ENCODE results near the genes KDELR3, NPTXR and APOBEC3A.

DNA sequence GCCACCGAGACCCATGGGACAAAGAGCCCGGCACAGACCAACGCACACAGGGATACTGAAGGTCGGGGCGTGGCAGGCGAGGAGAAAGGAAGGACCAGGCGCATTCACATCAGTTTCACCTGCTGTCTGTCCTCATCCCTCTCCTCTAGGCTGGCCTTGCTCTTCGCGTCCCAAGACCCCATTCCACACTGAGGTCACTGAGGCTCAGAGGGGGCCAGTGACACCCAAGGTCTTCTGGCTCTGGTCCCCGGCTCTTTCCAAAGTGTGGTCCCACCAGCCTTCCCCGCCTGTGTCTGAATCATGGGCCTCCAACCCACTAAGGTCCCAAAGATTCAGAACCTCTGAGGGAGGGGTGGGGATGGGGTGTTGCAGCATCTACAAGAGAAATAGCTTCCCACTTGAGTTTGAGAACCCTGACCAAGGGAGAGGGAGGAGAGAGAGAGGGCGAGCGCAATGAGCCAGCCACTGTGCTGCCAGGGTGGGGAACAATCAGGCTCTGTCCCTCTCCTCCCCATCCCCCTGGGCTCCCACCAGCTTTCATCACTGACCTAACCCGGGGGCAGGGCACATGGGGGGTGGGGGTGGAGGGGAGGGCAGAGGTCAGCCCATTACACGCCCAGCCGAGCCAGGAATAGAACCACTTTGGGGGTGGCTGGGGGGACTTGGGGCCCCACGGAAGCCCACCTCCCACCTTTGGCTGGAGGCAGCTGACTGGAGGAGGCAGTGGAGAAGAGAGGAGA is 7.1 kb upstream of the PICK1 start:
- PRO-cap = no peak
- RAMPAGE, long total RNA = no peak
- RRBS = no CpG with 5 or more reads among the region's 17 CpGs

DNA sequence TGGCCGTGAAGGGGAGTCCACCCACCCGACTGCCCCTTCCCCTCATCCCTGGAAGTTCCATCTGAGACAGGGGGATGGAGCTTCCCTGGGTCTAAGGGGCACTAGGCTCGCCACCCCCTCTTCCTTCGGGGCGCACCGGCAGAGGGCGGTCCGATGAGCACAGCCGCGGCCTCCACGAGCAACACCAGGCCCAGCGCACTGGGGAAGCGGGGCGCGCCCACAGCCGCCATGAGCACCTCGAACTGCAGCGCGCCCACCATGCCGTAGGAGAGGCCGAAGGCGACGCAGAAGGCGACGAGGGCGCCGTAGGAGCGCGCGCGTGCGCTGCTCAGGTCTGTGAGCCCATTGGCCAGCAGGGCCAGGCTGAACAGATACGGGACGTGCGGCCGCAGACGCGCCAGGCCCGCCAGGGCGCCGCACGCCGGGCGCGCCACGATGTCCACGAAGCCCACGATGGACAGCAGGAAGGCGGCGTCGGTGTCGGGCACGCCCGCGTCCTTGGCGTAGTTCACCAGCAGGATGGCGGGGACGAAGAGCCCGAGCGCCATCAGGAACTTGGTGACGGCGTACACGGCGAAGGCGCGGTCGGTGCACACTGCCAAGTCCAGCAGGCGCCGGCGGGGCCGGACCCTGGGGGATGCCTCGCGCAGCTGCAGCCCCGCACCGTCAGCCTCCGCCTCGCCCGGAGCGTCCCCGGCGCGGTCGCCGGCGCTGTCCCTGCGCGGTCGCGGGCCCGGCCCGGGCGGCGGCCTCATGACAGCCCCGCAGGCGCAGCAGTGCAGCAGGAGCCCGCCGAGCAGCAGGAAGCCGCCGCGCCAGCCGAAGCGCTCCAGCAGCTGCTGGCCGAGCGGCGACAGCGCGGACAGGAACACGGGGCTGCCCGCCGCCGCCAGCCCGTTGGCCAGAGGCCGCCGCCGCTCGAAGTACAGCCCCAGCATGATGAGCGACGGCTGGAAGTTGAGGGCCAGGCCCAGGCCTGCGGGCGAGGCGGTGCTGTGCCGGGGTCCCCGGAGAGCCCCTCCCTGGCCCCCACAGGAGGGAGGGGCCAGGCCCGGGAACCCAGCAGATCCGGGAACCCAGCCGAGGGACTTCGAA is 2.9 kb downstream of the SLC16A8 start:
- PRO-cap = no peak
- RAMPAGE, long total RNA = no peak
- RRBS = 4% methylated on average over 10 of the region's 127 CpGs

- PRO-cap = no peak
- RAMPAGE, long total RNA = no peak
- RRBS = no CpG with 5 or more reads among the region's 11 CpGs
These were observed 2.7 kb downstream of the MAFF start for GRCh38 chr22:38204301-38205131.

GRCh38 chr22:38210812-38211296 is 9.1 kb downstream of the MAFF start:
- PRO-cap = no peak
- RAMPAGE, long total RNA = no peak
- RRBS = no CpG with 5 or more reads among the region's 10 CpGs

- PRO-cap = no peak
- RAMPAGE, long total RNA = no peak
- RRBS = no CpG with 5 or more reads among the region's 6 CpGs
These were observed 31.9 kb downstream of the TMEM184B start for GRCh38 chr22:38240852-38241374.

DNA sequence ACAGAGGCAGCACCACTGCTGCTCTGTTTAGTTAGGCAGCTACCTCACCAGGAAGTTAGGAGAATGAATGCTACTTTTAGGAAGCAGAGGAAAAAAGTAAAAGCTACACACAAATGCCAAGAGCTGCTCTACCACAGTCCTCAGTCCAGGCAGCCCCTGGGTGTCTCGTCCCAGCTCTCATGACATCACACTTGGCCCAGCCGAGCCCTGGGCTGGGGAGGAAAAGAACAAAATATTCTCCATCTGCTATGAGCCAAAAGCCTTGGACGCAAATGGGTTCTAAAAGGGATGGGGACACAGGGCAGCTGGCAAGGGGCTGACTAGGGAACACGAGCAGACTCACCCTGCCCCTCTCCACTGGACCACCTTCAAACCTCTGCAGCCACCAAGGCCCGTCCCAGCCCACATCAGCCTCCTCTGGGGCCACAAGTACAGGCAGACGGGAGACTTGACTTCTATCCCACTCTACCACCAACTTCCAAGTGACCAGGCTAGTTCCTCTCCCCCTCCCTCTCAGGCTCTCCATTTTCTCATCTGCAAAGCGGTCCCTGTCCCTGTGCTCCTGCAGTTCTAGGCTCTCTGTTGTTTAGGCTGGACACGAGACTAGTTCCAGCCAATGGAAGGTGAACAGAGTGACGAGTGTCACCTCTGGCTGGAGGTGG is 26.0 kb downstream of the TMEM184B start:
- PRO-cap = no peak
- RAMPAGE, long total RNA = no peak
- RRBS = no CpG with 5 or more reads among the region's 9 CpGs

- PRO-cap = no peak
- RAMPAGE, long total RNA = no peak
- RRBS = no CpG with 5 or more reads among the region's 11 CpGs
These were observed 2.1 kb downstream of the TMEM184B start for GRCh38 chr22:38270544-38271197.

DNA sequence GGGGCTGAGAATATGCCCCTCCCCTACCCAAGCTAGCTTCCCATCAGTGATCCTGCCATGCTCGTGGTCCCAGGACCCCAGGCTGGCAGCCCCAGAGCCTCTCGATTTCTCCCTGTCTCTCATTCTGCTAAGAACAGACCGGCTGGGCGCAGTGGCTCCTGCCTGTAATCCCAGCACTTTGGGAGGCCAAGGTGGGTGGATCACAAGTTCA is 13.7 kb upstream of the TMEM184B start:
- PRO-cap = no peak
- RAMPAGE, long total RNA = no peak
- RRBS = no CpG with 5 or more reads among the region's 4 CpGs

GRCh38 chr22:38289703-38290893 is 17.3 kb upstream of the TMEM184B start:
- PRO-cap = no peak
- RAMPAGE, long total RNA = no peak
- RRBS = 55% methylated on average over 2 of the region's 24 CpGs

DNA sequence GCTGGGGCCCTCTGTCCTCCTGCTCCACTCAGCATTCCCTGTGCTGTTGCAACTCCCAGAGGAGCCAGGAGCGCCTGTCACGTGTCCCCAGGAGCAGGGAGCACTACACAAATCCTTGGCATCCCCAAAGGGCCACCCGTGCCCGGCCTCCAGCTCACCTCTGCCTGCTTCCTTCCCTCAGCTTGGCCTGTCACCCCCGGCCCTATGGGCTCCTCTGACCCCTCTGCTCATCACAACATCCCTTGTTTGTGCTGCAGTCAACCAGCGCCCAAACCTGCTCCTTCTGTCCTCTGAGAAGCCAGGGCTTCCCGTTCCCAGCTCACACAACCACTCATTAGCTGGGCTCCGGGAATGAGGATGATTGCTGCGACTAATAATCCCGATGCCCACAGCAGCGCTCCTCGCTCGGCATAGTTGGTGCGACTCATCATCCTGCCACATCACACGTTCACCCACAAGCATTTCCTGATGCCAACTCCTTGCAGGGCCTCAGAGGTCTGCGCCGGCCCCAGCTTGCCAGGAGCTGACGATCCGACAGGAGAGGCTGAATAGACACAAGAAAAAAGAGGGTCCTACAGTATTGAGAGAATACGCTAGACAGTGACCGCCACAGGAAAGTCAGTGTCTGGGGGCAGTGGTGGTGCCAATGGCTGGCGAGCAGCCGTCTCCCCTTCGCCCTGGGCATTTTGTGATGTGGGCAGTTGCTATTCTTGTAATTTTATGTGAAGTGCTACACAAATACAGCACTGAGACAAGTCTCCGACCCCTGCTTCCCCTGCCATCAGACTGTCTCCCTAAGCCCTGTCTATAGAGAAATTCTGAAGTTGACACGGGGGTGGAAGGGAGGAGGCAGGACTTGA is 10.6 kb upstream of the CSNK1E start:
- PRO-cap = no peak
- RAMPAGE, long total RNA = no peak
- RRBS = no CpG with 5 or more reads among the region's 26 CpGs

- PRO-cap = bidirectional peak, plus-strand start at chr22:38468068, minus-strand start at chr22:38467944
- RAMPAGE, long total RNA = no peak
- RRBS = 5% methylated on average over 22 of the region's 73 CpGs
These were observed at the start of gene KDELR3 for GRCh38 chr22:38467089-38468312. Gene KDELR3 (plus strand): TSS chr22:38468096.

DNA sequence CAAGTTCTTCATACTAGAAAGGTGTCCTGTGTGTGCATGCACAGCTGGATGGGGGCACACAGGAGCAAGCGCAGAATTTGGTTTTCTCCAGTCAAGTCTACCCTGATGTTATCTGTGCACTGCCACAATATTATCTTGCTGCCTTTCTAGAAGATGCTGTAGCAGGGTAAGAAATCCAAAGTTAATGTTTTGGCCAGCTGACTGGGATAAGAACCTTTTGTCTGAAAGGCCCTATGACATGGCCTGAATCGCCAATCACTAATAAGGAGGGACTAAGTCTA is 16.1 kb downstream of the DDX17 start:
- PRO-cap = no peak
- RAMPAGE, long total RNA = no peak
- RRBS = no CpG with 5 or more reads among the region's 2 CpGs

- PRO-cap = no peak
- RAMPAGE, long total RNA = no peak
- RRBS = no CpG with 5 or more reads among the region's 5 CpGs
These were observed 12.4 kb downstream of the DDX17 start for GRCh38 chr22:38493623-38494204.

- PRO-cap = no peak
- RAMPAGE, long total RNA = no peak
- RRBS = no CpG with 5 or more reads among the region's 3 CpGs
These were observed 8.2 kb downstream of the DDX17 start for GRCh38 chr22:38498011-38498232.

GRCh38 chr22:38501002-38501490 is 5.1 kb downstream of the DDX17 start:
- PRO-cap = no peak
- RAMPAGE, long total RNA = no peak
- RRBS = no CpG with 5 or more reads among the region's 8 CpGs

- PRO-cap = no peak
- RAMPAGE, long total RNA = no peak
- RRBS = no CpG with 5 or more reads among the region's 7 CpGs
These were observed 7.3 kb downstream of the GTPBP1 start for GRCh38 chr22:38712937-38713555.

- PRO-cap = no peak
- RAMPAGE, long total RNA = no peak
- RRBS = no CpG with 5 or more reads among the region's 20 CpGs
These were observed 20.4 kb downstream of the GTPBP1 start for GRCh38 chr22:38725868-38726772.

DNA sequence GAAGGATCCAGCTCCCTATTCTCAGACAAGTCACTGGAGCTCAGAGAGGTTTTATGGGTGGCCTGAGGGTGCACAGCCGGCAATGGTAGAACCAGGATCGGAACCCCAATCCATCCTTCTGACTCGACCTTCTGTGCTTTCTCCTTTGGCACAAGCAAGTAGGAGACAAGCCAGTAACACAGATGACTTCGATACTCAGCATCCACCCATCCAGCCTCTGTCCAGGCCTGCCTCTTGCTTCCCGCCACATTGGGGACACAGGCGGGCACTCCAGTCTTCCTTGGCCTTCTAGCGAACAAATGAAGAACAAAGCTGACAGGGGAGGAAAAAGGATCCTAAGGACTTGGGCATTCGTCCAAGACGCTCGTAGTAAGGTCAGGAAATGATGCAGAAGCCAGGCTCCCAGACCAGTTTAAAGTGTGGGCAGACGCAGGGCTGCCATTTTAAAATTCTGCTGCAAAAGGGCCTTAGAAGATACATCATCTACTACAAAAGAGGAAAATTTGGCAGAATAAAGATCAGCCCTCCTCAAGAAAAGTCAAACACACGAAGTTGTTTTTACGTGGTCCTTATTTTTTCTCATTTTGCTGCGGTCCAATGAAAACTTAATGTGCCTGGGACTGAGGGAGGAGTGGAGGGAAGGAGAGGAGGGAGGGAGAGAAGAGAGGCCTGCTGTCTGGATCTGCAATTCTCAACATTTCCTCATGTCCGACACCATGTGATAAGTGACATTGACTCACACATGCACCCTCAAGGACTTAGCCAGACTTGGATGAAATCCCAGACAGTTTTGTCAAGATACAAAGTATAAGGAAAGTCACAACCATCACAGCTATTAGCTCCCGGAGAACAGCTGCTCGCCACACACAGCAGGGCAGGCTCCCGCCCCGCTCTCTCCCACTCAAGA is 5.9 kb downstream of the DNAL4 start:
- PRO-cap = unidirectional peak, plus-strand start at position 835 of the sequence
- RAMPAGE, long total RNA = no peak
- RRBS = no CpG with 5 or more reads among the region's 19 CpGs

- PRO-cap = unidirectional peak, minus-strand start at chr22:38844028
- RAMPAGE, long total RNA = no peak
- RRBS = 2% methylated on average over 48 of the region's 68 CpGs
These were observed at the start of gene NPTXR for GRCh38 chr22:38843967-38844704. Gene NPTXR (minus strand): TSS chr22:38844028.

- PRO-cap = no peak
- RAMPAGE, long total RNA = no peak
- RRBS = no CpG with 5 or more reads among the region's 11 CpGs
These were observed at the start of gene APOBEC3A for GRCh38 chr22:38957245-38957794. Gene APOBEC3A (plus strand): TSS chr22:38957609.

Measured in lung (tissue), 4 donors.